Measurements from ENCODE around the gene LGALSL.

GRCh38 chr2:64143313-64143614, 956 bp downstream of the PELI1 start:
- PRO-cap, 6 experiments: no peak in any of the 6 experiments
- RAMPAGE, long total RNA, 2 experiments: no peak in any of the 2 experiments
- RRBS: no CpG with 5 or more reads among the region's 14 CpGs

DNA sequence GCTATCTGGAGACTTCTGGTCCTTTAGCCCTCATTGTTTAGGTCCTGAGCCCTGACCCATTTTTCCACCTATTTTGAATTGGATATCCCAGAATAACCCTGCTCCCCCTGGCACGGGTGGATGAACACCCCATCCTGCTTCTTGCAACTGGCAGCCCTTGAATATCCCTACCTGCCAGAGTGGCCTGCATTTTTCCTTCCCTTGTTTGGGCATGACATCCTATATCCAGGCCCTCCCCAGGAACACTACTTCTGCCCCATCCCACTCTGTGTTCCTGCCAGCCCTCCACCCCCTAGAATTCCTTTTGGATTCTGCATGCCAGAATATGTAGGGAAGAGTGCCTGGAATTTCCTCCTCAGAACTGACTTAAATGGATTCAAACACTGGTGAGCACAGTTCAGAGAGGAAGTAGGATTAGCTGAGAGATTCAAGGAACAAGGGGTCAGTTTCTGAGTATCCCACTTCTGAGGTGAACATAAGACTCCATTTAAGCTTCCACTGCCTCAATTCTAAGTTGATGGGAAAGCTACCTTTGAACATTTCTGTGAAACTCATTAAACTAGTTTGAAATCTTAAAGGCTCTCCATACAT, 123.5 kb upstream of the PELI1 start:
- PRO-cap, 6 experiments: no peak in any of the 6 experiments
- RAMPAGE, long total RNA, 2 experiments: no peak in any of the 2 experiments
- RRBS: no CpG with 5 or more reads among the region's 1 CpG

GRCh38 chr2:64328395-64328753, 125.6 kb upstream of the LGALSL start:
- PRO-cap, 6 experiments: peak in 2 of 6 experiments; most common minus-strand start chr2:64328465 (in 1)
- RAMPAGE, long total RNA, 2 experiments: no peak in any of the 2 experiments
- RRBS: no CpG with 5 or more reads among the region's 8 CpGs

- PRO-cap, 6 experiments: peak in 3 of 6 experiments; most common plus-strand start chr2:64405079 (in 2); most common minus-strand start chr2:64404881 (in 3)
- RAMPAGE, long total RNA, 2 experiments: no peak in any of the 2 experiments
- RRBS: no CpG with 5 or more reads among the region's 11 CpGs
These were observed 49.1 kb upstream of the LGALSL start for GRCh38 chr2:64404791-64405247.

- PRO-cap, 6 experiments: no peak in any of the 6 experiments
- RAMPAGE, long total RNA, 2 experiments: no peak in any of the 2 experiments
- RRBS: no CpG with 5 or more reads among the region's 5 CpGs
These were observed 47.7 kb upstream of the LGALSL start for GRCh38 chr2:64406247-64406632.

- PRO-cap, 6 experiments: peak in 6 of 6 experiments; most common plus-strand start chr2:64454162 (in 4); most common minus-strand start chr2:64454344 (in 5)
- RAMPAGE, long total RNA, 2 experiments: start-site peak on the plus strand in 1 of 2 experiments, at chr2:64454468-64454547 at its widest, 58 reads per replicate
- RRBS: 1% methylated on average over 43 of the region's 118 CpGs
These were observed at the start of gene LGALSL for GRCh38 chr2:64453830-64454783. Gene LGALSL (plus strand): TSS chr2:64454162.

DNA sequence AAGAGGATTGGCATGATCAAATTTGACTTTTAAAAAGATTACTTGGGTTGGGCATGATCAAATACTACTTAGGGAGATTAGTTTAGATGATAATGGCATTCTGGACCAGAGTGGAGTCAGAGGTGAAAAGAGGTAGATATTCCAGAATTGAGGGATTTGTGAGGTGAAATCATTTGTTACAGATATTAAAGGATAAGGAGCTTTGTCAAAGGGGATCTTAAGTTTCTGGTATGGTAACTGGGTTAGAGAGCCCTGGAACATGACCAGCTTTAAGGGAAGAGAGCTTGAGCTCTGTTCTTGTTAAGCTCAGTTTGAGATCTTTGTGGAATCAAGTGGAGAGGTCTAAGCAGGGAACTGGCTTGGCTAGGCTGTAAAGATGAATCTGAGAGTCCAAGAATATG, 8.2 kb downstream of the AFTPH start:
- PRO-cap, 6 experiments: no peak in any of the 6 experiments
- RAMPAGE, long total RNA, 2 experiments: no peak in any of the 2 experiments

GRCh38 chr2:64627787-64628115, 26.0 kb downstream of the SERTAD2 start:
- PRO-cap, 6 experiments: no peak in any of the 6 experiments
- RAMPAGE, long total RNA, 2 experiments: no peak in any of the 2 experiments
- RRBS: no CpG with 5 or more reads among the region's 5 CpGs

DNA sequence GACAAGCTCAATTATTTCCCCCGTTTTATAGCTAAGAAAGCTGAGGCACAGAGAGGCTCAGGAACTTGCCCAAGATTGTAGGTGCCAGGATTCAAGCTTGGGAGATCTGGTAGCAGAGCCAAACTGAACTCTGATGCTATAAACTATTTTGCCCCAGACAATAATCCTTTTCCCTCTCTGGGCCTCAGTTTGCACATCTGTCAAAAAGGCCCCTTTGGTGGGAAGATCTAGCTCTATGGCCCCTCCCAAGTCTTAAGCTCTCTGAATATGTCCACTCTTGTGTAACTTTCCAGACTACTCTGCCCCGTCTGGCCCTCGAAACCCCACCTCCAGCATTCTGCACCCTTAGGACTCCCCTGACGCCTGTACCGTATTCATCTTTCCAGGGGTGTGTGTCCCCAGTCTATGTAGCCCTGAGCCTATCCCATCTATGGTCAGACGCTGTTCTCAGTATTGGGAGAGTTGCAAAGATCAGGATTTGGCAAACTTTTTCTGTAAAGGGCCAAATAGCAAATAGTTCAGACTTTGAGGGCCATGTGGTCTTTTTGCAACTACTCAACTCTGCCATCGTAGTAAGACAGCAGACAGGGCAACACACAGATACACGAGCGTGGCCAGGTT, 24.8 kb downstream of the SERTAD2 start:
- PRO-cap, 6 experiments: no peak in any of the 6 experiments
- RAMPAGE, long total RNA, 2 experiments: no peak in any of the 2 experiments
- RRBS: no CpG with 5 or more reads among the region's 9 CpGs

DNA sequence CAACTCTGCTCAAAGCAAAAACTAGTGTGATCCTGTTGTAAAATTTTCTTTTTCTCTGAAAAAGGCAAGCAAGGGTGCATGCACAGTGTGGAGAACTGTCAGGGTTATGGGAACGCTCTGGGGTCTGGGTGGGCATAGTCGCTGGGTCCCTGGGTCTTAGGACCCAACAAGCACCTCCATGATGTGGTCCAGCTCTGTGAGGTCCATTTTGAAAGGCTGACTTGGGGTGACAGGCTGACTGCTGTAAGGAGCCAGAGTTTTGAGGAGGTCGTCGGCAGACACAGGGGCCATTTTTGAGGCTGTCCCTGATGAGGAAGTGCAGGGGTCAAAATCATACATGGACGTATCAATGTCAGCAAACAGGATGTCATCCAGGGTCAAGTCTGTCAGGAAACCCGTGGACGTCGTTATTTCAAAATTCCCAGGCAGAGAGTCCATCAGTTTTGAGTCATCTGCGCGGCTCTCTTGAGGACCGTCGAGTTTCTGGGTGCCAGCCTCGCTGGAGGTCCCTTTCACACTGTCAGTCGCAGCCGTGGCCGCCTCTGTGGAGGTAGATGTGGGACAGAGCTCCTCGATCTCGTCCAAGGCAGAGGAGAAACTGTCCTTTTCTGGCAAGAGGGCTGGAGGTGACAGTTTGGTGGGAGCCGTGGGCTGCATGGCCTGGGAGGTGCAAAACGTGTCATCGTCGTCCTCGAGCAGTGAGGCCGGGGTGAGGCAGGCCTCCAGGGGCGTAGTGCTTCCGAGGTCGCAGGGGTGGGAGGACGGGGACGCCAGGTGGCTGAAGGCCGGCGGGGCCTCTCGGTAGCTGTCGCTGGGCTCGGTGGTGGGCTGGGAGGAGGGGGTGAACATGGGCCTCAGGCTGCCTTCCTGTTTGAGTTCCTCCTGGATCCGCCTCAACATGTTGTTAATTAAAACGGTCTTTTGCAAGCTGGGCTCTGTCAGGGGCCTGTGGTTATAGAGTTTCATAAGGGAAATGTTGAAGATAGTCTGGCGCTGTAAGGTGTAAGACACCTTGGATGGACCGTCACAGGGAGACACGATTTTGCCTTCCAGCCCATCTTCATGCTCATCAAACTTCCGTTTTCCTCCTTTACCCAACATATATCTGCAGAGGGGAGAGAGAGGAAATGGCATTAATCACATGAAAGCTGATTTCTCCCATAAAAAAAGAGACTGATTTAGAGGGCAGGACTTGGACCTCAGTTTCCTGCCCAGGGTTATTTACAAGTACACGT, 17.5 kb downstream of the SERTAD2 start:
- PRO-cap, 6 experiments: no peak in any of the 6 experiments
- RAMPAGE, long total RNA, 2 experiments: no peak in any of the 2 experiments
- RRBS: 21% methylated on average over 2 of the region's 41 CpGs

DNA sequence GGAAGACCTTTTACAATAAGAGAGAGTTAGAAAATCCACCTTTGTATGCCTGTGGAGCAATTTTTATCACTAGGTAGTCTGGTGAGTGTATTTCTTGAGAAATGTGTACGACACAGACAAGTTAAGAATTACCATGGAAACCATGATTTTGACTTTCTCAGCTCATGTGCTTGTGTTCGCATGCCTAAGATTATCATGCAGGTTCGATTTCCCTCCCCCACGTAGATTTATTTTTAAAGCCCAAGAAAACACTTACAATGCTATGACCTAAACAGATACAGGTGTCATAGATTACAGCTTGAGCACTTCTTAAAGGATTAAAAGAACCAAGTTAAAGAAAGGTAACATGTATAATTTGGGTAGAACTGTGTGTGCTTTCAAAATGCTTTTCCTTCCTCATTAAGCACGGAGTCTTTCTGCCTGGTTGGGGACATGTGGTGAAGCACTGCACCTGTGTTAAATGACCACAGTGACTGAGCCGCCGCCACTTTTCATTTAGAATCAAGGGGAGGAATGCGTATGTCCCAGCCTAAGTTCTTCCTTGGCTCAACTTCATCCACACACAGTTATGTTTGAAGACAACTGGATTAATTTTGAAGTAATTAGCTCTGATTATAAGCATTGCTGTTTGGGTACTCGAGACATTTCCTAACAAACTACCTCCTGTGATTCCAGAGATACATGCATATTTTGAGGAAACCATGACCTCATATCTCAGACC, 16.5 kb downstream of the SERTAD2 start:
- PRO-cap, 6 experiments: no peak in any of the 6 experiments
- RAMPAGE, long total RNA, 2 experiments: no peak in any of the 2 experiments
- RRBS: no CpG with 5 or more reads among the region's 9 CpGs

DNA sequence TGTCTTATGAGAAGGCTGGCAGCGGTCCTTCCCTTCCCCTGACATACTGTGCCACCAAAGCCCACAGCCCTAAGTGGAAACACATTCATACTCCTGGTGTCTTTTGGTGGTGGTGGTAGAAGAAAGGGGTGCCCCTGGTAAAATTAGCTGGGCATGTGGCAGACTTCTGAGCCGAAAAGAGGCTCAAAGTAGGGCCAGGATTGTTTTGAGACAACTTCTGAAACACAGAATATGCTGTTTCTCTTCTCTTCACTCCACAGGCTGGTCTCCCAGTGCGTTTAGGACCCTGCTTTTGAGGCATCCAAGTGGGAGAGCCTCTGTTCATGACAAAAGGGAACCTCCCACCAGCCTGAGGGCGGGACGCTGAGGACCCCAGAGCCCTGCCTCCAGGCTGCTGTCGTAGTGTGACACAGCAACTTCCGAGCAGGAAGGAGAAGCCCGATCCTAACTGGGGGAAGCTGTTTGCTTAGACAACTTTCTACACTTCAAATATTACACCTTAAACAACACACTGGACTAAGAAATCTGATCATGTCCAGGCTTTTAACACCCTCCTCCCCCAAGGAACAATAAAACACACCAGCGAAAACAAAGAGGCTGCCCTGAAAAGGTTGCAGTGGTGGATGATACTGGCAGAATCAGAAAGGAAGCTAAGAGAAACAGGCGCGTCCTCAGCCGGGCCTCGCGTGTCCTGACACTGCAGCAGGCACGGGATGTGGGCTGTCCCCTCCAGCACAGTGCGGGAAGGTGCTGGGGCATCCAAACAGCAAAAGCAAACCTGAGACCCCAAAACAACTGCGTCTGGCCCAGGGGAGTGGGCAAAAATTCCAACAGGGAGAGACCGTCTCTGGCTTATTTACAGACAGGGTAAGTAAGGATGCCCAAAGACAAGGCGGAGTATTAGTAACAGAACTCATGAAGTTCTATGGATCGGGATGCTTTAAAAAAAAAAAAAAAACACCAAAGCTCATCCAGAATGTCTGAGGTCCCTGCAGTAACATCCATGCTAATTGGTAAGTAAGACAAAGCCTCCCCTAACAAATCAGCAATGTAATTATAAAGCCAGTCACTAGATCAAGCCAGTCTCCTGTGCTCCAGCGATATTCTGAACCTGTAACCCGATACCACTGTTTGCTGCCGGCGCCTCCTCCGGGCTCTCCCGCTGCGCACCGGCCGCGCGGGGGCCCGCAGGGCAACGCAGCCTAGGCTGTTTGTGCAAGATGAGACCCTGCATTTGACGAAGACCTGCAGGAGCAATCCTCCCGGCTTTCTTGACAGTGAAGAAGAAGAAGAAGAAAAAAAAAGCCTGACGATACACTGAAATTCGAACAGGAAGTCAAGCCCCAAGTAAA, 9.1 kb downstream of the SERTAD2 start:
- PRO-cap, 6 experiments: peak in 6 of 6 experiments; most common plus-strand start position 426 of the sequence (in 5); most common minus-strand start position 294 of the sequence (in 3)
- RAMPAGE, long total RNA, 2 experiments: start-site peak on the plus strand in 2 of 2 experiments, centred at positions 1,139 to 1,158 of the sequence, 15 to 16 reads per replicate
- RRBS: 2% methylated on average over 8 of the region's 37 CpGs

DNA sequence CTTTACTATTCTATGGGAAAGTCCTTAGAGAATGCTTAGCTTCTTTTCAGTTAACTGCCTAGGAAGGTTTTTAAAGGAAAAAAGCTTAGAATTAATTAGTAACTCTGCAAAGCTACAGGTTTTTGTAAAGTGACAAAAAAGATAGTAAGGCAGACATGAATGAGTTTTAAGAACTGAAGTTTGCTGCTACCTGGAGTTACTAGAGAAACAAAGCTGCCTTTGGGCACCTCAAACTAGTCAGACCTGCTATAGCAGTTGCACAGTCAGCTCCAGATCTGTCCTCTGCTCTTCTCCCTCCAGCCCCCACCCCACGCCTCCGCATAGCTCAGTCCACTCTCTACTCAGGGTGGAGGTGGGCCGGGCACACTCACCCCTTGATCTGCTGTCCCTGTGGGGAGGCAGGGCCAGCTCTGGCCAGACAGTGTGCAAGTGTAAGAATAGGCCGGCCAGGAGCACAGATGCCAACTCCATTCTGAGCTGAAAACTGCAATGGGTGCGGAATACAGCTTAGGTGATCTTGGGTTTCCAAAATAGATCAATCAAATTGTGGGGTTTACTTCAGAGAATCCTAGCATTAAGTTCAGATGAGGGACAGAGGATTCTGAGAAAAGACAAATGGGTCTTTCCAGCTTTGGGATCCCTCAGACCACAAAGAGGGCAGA, 4.1 kb downstream of the SERTAD2 start:
- PRO-cap, 6 experiments: no peak in any of the 6 experiments
- RAMPAGE, long total RNA, 2 experiments: no peak in any of the 2 experiments
- RRBS: 9% methylated on average over 2 of the region's 5 CpGs

- PRO-cap, 6 experiments: no peak in any of the 6 experiments
- RAMPAGE, long total RNA, 2 experiments: no peak in any of the 2 experiments
- RRBS: no CpG with 5 or more reads among the region's 5 CpGs
These were observed 3.7 kb upstream of the SERTAD2 start for GRCh38 chr2:64657245-64658079.

DNA sequence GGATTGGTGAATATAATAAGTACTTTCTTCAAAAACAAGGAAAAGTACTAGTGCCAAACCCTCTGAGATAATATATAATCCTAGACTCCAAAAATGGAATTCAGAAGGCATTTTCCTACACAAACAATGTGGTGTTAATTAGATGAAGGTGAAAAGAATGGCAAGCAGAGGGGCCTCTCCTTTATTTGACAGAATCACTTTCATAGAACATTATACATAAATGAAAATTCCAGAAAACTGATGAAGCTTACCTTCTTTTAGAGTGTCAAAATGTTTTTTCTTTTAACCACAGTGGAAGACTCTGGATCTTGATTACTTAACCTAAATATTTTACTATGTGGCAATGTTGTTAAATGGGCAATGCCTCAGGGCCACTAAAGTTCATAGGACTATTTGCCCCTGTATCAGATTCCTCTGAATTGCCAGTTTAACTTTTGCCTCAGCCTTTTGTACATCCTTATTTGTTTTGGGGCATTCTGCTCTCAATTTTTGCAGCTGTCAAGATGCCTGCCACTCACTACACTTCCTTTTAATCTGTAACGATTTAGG, 31.6 kb upstream of the SERTAD2 start:
- PRO-cap, 6 experiments: no peak in any of the 6 experiments
- RAMPAGE, long total RNA, 2 experiments: no peak in any of the 2 experiments
- RRBS: no CpG with 5 or more reads among the region's 1 CpG

- PRO-cap, 6 experiments: peak in 6 of 6 experiments; most common minus-strand start chr2:64731894 (in 5)
- RAMPAGE, long total RNA, 2 experiments: no peak in any of the 2 experiments
- RRBS: no CpG with 5 or more reads among the region's 5 CpGs
These were observed 78.0 kb upstream of the SERTAD2 start for GRCh38 chr2:64731594-64732143.

GRCh38 chr2:64748652-64749083, 95.0 kb upstream of the SERTAD2 start:
- PRO-cap, 6 experiments: no peak in any of the 6 experiments
- RAMPAGE, long total RNA, 2 experiments: no peak in any of the 2 experiments
- RRBS: no CpG with 5 or more reads among the region's 1 CpG

DNA sequence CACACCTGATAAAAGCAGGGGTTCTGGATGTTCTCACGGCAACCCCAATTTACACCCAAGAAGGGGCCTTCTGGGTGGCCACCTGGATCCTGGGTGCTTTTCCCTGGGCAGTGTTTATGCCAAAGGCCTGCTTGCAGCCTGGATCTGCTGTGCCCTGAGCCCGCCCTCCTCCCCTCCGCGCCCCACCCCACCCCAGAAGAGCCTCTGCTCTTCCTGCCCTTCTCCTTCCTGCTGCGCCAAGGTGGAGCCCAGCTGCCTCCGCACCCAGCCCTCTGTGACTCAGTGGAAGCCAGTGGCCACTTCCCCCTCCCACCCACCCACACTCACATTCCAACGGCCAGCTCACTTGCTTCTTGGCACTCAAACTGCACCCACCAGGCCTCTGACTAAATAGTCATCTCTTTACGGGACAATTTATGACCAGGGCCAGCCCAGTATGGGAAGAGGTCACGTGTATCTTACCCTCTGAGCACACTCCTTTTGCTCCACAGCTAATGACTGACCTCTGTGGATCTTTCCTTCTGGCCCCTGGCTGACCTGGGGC, 150.4 kb upstream of the SLC1A4 start:
- PRO-cap, 6 experiments: peak in 2 of 6 experiments; most common minus-strand start position 388 of the sequence (in 2)
- RAMPAGE, long total RNA, 2 experiments: no peak in any of the 2 experiments
- RRBS: no CpG with 5 or more reads among the region's 9 CpGs

- PRO-cap, 6 experiments: no peak in any of the 6 experiments
- RAMPAGE, long total RNA, 2 experiments: no peak in any of the 2 experiments
- RRBS: no CpG with 5 or more reads among the region's 12 CpGs
These were observed 42.9 kb upstream of the SLC1A4 start for GRCh38 chr2:64946087-64946899.

DNA sequence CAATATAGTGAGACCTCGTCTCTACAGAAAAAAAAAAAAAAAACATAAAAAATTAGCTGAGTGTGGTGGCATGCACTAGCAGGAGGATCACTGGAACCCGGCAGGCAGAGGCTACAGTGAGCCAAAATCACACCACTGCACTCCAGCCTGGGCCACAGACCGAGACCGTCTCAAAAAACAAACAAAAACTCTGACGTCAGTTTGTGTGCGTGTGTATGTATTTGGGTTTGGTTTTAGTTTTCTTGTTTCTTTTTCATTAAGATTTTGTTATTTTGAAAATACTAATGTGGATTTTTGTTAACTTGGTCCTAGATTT, 19.0 kb downstream of the CEP68 start:
- PRO-cap, 6 experiments: no peak in any of the 6 experiments
- RAMPAGE, long total RNA, 2 experiments: no peak in any of the 2 experiments
- RRBS: no CpG with 5 or more reads among the region's 6 CpGs